ENCODE results near the genes RASGRP4 and IFNL2.

DNA sequence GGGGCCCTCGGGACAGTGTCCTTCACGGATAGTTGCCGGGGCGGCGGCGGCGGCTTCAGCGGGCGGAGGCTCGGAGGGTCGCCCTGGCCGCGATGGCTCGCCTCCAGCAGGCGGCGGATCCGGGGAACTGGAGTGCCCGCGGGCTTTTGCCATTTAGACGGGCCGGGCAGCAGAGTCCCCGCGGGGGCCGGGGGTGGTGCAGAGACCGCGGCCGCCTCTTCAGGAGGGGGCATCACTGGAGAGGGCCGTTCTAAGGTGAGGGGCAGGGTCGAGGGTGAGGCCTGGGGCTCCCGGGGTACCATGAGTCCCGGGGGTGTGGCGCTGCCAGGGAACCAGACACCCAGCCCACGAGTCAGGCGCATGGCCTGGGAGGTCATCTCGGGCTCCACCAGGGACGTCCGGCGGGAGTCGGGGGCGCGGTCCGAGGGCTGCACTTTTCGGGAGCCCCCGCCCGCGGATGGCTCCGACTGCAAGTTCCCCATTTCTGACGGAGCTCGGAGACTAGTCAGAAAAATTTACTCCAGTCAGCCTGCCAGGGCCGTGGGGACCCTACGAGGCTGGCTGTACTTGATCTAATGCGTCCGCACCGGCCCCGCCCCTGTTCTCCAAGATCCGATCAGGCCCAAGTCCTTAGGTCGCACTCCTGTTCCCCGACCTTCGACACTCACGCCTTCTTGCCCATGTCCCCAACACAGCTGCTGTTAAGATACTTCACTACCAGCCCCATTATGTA lies 888 bp downstream of the GGN start:
- PRO-cap, 3 experiments, result no peak in any of the 3 experiments
- RAMPAGE, long total RNA, result no peak

DNA sequence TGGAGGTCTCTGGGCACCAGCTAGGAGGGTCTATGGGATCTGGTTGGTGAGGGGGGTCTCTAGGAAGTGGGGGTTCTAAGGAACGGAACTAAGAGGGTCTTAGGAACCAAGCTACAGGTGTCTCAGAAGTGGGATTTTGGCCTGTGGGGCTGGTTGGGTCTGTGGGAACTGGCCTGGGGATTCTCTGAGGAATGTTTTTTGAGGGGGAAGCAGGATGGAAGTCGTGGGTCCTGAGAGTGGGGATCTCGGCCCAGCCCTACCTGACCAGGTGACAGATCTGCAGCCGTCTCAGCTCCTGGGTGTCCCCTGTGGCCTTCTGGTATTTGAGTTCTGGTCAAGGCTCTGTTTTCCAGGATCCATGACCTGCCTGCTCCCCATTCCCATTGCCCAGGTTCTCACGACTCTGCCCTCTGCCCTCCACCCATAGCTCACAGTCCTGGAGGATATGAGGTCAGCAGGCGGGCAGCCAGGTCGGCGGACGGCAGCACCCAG lies 5.3 kb downstream of the RASGRP4 start:
- PRO-cap, 3 experiments, result no peak in any of the 3 experiments
- RAMPAGE, long total RNA, result no peak

GRCh38 chr19:38425975-38426468 lies at the start of gene RASGRP4:
TSS of gene RASGRP4 (minus strand) at chr19:38426219.
- PRO-cap, 3 experiments, result no peak in any of the 3 experiments
- RAMPAGE, long total RNA, result no peak

DNA sequence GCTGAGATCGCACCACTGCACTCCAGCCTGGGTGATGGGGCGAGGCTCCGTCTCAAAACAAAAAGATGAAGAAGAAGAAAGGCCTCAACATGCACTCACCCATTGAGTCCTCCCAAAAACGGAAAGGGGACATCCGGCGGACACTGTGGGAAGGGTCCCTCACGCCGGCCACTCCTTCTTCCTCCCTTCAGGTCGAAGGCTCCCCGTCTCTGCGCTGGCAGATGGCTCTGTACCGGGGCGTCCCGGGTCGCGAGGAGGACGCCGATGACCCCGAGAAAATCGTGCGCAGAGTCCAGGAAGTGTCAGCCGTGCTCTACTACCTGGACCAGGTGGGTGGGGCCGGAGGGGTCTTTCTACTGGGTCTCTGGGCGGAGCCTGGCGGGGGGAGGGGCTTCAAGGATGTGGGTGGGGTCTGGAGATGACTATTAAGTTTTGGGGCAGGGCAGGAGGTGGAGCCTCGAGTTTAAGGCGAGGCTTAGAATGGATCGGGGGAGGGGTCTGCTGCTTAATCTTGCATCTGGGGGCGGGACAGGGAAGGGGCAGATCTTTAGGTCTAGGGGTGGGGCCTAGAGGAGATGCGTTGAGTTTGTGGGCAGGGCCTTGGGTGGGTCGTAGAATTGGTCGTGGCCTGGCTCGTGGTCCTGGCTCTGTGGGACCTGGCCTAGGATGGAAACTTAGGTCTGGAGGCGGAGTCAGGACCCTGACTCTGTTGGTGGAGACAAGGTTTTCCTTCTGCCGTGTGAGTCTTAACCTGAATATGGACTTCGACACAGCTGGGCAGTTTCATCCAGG lies 90.1 kb downstream of the MAP4K1 start:
- PRO-cap, 3 experiments, result no peak in any of the 3 experiments
- RAMPAGE, long total RNA, result no peak

DNA sequence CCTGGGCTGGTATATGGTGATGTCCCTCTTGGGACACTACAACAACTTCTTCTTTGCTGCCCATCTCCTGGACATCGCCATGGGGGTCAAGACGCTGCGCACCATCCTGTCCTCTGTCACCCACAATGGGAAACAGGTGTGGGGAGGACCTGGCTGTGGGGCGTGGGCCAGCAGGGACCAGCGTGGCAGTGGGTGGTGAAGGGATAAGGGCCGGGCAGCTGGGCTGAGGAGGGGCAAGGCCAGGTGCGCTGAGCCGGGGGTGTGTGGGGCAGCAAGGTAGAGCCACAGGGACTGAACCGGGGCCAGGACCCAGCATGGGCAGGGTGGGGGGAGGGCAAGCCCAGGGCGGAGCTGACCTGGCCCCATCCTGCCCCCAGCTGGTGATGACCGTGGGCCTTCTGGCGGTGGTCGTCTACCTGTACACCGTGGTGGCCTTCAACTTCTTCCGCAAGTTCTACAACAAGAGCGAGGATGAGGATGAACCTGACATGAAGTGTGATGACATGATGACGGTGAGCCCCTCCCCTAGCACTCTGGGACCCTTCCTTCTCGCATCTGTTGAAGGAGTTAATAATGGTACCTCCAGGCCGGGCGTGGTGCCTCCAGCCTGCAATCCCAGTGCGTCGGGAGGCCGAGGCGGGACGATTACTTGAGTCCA lies 37.6 kb downstream of the MAP4K1 start:
- PRO-cap, 3 experiments, result no peak in any of the 3 experiments
- RAMPAGE, long total RNA, result no peak

- PRO-cap, 3 experiments, result no peak in any of the 3 experiments
- RAMPAGE, long total RNA, result no peak
Measured at GRCh38 chr19:38635672-38636477, 11.6 kb upstream of the ACTN4 start.

DNA sequence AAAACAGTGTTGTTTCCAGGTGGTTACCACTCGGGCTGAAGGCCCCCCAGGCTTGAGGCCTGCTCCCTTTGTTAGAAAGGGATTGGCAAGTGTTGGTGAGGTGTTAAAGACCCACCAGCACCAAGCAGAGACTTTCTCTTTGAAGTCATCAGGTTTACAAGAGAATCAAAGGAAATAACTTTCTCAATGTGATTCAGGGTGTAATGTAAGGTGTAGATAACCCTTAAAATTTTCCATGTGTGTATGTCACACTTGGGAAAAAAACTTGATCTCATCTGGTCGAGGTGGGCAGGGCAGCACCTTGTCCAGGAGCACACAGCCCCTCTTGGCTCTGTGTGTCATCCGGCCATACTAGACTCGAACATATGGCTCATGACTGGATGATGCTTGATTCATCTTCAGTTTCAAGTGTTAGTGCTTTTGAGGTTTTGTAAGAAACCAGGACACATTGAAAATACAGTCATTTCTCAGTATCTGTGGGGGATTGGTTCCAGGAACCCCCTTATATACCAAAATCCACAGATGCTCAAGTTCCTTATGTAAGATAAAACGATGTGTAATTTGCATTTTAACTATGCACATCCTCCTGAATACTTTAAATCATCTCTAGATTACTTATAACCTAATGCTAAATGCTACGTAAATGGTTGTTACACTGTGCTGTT lies 7.9 kb downstream of the ACTN4 start:
- PRO-cap, 3 experiments, result no peak in any of the 3 experiments
- RAMPAGE, long total RNA, result no peak

- PRO-cap, 3 experiments, result no peak in any of the 3 experiments
- RAMPAGE, long total RNA, result no peak
Measured at GRCh38 chr19:38662518-38662894, 15.1 kb downstream of the ACTN4 start.

- PRO-cap, 3 experiments, result no peak in any of the 3 experiments
- RAMPAGE, long total RNA, result no peak
Measured at GRCh38 chr19:38684092-38684859, 36.8 kb downstream of the ACTN4 start.

GRCh38 chr19:38718674-38719606 lies 25.3 kb downstream of the CAPN12 start:
- PRO-cap, 3 experiments, result no peak in any of the 3 experiments
- RAMPAGE, long total RNA, result no peak

DNA sequence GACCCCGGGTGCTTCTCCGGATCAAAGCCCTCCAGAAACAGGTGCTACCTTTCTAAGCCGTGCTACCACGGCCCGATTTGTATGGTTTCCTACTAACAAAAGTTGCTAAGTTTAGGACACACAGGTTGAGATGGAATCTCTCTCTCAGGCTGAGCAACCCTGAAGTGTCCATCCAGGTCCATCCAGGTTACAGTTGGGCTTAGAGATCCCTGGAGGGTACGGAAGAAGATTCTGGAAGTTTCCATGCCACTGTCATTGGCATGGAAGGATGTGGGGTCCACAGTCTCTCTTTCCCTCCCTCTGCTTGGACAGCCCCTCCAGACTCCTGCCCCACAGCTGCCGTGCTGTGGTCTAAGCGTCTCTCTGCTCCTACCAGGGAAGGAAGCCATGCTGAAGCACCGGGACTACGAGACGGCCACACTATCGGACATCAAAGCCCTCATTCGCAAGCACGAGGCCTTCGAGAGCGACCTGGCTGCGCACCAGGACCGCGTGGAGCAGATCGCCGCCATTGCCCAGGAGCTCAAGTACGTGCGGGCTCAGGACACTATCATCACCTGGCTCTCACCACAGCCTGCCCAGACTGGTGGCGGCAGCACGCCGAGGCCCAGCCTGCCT lies 23.0 kb downstream of the CAPN12 start:
- PRO-cap, 3 experiments, result no peak in any of the 3 experiments
- RAMPAGE, long total RNA, result no peak

GRCh38 chr19:38722701-38723461 lies 21.4 kb downstream of the CAPN12 start:
- PRO-cap, 3 experiments, result no peak in any of the 3 experiments
- RAMPAGE, long total RNA, result no peak

GRCh38 chr19:38837487-38838250 lies 6.1 kb upstream of the ECH1 start:
- PRO-cap, 3 experiments, result no peak in any of the 3 experiments
- RAMPAGE, long total RNA, result no peak

- PRO-cap, 3 experiments, result no peak in any of the 3 experiments
- RAMPAGE, long total RNA, result no peak
Measured at GRCh38 chr19:38851075-38851696, 1.4 kb upstream of the HNRNPL start.

GRCh38 chr19:38852215-38852850 lies 2.5 kb upstream of the HNRNPL start:
- PRO-cap, 3 experiments, result peak in 3 of 3 experiments; most common plus-strand start chr19:38852600 (in 1); most common minus-strand start chr19:38852347 (in 3)
- RAMPAGE, long total RNA, result no peak

DNA sequence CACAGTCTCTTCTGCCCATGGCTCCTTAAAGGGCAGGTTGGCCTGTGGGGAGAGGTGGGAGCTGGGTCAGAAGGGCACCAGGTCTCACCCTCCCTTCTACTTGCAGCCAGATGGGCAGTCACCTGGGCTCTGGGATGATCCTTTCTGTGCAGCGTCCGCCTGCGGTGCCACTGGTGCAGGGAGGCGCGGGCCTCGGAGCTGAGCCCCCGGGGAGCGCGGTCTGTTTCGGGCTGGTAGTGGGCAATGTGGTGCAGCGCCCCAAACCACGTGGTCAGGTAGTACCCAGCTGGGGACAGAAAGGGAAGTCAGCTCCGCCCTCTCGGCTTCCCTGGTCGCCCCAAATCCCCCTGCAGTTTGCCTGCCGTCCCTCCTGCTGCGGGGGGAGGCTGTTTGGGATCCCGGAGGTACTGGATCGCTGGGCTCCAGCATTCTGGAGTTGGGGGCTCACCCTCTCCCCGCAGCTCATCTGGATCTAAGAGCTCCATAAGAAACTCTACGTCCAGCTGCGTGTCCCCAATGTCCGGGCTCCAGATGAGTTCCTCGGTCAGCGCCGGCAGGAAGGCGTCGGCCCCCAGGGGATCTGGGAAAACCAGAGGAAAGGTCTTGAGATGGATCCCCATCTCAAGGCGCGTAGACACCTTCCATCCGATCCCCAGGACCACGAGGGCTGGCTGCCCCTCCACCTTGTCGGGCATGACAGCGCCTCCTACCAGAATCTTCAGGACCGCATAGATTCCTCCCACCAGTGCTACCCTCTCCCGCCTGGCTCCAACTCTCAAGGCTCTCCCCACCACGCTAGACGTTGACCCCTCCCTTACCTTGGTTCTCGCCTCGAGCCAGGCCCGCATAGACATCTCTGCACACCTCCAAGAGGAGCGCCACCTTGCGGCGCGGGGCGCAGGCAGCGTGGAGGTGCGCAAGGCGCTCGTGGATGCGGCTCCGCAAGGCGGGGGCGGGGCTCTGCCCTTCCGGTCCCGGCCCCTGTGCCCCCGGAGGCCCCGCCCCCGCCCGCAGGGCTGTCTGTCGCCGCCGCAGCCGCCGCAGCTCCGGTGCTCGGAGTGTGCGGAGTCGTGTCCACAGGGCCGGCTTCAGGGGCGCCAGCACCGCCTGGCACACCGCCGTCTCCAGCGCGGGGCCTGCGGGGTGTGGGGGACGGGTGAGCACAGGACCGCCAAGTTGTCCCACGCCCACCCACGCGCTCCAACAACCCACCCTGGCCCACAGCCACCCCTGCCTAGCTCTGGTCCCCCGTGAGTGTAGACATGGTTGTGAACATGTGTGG lies 8.5 kb downstream of the RINL start:
- PRO-cap, 3 experiments, result peak in 2 of 3 experiments; most common plus-strand start position 1,049 of the sequence (in 2); most common minus-strand start position 245 of the sequence (in 1)
- RAMPAGE, long total RNA, result no peak

- PRO-cap, 3 experiments, result peak in 1 of 3 experiments; most common plus-strand start chr19:39083456 (in 1); most common minus-strand start chr19:39083561 (in 1)
- RAMPAGE, long total RNA, result no peak
Measured at GRCh38 chr19:39083230-39083660, 923 bp upstream of the ACP7 start.

DNA sequence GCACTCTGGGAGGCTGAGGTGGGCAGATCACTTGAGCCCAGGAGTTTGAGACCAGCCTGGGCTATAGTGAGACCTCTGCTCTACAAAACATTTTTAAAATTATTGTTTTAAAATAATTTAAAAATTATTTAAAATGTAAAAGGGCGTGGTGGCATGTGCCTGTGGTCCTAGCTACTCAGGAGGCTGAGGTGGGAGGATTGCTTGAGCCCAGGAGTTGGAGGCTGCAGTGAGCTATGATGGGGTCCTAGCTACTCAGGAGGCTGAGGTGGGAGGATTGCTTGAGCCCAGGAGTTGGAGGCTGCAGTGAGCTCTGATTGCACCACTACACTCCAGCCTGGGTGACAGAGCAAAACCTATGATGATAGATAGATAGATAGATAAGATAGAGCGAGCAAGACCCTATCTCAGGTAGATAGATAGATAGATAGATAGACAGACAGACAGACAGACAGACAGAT lies 18.1 kb downstream of the PAK4 start:
- PRO-cap, 3 experiments, result no peak in any of the 3 experiments
- RAMPAGE, long total RNA, result no peak

- PRO-cap, 3 experiments, result no peak in any of the 3 experiments
- RAMPAGE, long total RNA, result no peak
Measured at GRCh38 chr19:39167477-39167921, 29.3 kb upstream of the NCCRP1 start.

DNA sequence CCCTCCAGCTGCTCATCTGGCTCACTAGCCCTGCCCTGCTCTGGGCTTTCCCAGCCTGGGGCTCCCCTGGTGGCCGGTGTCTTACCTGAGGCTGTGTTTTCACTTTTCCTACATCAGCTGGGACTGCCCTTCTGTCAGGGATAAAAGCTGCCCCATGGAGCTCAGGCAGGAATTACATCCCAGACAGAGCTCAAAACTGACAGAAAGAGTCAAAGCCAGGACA lies at the start of gene IFNL2:
IFNL2 (plus strand) TSS at position 168 of the 223 bp plus-strand sequence.
- PRO-cap, 3 experiments, result no peak in any of the 3 experiments
- RAMPAGE, long total RNA, result no peak